ENCODE data around the gene GSKIP.

DNA sequence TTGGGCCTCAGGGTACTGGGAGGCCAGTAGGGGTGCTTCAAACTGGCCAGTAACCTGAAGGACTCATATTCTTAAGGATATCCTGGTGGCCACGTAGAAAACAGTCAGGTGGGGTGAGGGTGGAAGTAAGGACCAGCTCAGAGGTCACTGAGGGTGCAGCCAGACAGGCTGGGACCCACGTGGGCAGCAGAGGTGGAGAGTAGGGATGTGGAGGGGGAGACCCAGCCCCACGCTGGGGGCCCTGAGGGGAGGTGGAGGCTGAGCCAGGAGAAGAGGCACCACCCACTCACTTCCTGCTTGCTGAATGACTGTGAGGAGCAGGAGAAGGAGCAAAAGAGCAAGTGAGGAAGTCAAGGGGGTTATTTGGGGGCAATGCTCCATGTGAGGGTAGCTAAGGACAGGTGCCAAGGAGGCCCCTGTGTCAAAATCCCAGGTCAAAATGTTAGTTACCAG lies 12.5 kb upstream of the SERPINA3 start:
- PRO-cap, 2 experiments: no peak in any of the 2 experiments

DNA sequence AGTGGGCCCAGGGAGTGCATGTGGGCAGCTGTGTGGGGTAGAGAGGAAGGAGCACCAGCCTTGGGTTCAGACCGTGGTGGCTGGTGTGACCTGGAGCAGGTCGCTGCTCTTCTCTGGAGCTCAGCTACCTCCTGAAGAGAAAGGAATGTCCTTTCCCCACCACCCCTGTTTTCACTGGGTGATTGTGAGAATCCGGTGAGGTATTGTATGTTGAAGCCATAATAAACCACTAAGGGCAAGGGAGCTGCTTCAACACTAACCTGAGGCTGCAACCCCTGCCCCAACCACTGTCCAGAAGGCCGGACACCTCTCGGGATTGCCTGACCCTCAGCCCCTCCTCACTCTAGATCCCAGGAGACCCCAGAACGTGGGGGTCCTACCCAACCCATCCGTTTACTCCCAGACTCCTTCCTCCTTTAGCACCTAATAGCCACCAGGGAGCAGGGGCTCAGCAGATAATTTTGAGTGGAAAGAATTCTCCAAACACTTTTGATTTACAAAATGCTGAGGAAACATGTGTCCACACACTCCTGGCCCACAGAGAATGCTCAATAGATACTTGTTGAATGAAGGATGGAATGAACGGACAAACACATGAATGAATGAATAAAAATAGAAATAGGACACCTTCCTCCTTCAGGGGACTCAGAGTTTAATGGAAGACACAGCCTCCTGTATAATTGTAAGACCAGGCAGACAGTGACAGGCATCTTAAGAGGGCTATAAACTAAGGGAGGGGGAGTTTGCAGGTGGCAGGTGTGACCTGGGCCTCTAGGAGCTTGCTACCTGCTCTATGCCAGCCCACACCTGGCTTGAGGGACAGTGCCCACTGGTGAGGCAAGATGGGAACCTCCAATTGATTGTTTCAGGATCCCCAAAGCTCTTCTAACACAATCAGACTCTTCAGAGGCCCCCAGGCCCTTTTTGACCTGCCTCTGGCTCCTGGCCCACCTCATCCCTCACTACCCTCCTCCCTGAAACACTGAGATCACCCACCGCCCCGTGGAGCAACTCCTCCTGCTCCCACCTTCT lies 8.9 kb downstream of the SERPINA3 start:
- PRO-cap, 2 experiments: no peak in any of the 2 experiments

DNA sequence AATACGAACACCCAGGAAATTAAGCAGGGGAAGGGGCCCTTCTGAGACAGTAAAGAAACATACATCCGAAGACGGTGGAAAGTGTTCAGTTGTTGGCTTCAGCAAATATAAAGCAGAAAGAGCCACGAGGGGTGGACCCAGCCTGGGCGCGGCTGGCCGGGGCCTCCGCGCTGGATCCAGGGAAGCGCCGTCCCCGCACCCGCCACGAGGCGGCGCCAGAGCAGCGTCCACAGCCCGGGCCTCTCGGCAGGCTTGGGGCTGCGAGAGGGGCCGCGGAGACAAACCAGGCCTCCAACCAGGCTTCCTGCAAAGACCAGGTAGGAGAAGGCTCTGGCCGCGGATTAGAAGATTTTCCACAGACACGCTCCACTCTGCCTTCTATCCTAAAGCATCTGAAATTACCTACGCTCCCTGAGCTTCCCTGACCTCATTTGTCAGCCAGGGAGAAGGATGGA lies 77.3 kb downstream of the SERPINA3 start:
- PRO-cap, 2 experiments: no peak in any of the 2 experiments

DNA sequence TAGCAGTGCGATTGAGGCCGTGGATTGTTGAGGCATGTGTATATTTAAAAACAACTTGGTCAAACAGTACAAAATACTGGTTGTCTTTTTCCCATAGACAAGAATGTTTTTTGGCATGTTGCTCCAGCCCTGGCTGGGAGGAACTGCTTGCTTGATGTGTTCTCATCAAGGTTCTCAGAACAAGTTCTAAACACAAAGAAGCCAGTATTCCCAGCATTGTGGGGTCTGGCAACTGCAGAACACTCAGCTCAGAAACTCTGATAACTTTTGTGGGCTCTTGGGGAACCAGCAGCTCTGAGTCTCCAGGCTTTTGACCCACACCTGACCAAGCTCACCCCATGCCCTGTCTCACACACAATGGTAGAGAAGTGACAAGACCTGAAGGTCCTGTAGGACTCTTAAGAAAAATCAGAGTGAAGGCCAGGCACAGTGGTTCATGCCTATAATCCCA lies 27.1 kb upstream of the DICER1 start:
- PRO-cap, 2 experiments: peak in 1 of 2 experiments; most common plus-strand start position 216 of the sequence (in 1)

DNA sequence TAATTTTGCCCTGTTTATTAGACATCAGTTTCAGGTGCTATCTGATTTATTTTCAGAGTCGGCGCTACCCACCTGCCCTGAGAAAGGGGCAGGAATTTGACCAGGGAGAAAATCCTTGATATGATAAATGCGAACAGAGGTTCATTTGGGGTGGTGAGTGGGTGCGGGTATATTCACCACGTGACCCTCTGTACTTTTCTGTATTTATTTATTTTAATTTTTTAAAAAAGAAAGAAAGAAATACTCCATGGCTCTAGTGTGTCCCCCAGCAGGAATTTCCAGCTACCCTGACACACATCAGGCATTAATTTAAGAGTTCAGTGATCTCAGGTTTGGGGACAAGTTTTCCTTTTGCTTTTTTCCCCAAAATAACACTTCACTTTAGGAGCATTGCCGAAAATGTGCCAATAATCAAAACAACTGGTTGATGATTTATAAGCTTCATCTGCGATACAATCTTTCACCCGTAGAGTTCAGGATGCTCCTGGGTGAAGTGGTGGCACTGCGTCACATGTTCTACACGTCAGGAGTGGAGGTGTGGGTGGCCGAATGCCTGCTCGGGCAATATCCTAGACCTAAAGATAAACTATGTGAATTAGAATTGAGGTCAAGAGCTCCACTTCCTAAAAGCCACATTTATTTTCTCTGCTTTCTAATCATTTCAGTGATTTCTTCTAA lies 70.8 kb upstream of the DICER1 start:
- PRO-cap, 2 experiments: no peak in any of the 2 experiments

DNA sequence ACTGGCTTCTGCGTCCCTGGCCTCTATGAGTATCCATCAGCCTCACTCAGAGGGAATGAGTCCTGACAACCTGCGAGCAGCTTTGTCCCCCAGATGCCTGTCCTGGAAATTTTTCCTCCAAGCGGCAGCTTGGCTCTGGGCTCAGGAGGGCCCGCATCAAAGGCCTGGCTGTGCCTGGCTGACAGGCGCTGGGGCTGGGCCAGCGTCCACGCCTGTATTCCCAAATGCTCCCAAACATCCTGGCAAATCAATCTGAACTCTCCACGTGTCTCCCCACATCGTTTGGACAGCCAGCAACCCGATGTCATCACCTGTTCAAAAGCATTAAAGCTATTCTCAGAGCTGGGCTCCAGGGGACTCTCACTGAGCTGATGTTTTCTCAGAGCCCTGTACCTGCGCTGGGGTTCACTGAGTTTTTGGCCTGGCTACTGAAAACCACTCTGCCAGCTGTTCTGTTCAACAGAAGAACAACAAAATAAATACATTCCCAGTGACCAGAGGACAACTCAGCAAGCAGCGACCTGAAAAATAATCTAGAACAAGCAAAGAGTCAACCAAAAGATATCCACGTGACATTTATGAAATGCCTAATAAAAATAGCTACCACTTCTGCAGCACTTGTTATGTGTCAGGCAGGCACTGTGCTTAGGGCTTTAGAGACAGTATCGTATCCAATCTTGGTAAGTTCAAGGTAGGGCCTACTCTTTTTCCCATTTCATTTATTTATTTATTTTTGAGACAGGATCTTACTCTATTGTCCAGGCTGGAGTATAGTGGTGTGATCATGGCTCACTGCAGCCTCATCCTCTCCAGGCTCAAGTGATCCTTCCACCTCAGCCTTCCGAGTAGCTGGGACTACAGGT lies 57.6 kb downstream of the CLMN start:
- PRO-cap, 2 experiments: no peak in any of the 2 experiments

DNA sequence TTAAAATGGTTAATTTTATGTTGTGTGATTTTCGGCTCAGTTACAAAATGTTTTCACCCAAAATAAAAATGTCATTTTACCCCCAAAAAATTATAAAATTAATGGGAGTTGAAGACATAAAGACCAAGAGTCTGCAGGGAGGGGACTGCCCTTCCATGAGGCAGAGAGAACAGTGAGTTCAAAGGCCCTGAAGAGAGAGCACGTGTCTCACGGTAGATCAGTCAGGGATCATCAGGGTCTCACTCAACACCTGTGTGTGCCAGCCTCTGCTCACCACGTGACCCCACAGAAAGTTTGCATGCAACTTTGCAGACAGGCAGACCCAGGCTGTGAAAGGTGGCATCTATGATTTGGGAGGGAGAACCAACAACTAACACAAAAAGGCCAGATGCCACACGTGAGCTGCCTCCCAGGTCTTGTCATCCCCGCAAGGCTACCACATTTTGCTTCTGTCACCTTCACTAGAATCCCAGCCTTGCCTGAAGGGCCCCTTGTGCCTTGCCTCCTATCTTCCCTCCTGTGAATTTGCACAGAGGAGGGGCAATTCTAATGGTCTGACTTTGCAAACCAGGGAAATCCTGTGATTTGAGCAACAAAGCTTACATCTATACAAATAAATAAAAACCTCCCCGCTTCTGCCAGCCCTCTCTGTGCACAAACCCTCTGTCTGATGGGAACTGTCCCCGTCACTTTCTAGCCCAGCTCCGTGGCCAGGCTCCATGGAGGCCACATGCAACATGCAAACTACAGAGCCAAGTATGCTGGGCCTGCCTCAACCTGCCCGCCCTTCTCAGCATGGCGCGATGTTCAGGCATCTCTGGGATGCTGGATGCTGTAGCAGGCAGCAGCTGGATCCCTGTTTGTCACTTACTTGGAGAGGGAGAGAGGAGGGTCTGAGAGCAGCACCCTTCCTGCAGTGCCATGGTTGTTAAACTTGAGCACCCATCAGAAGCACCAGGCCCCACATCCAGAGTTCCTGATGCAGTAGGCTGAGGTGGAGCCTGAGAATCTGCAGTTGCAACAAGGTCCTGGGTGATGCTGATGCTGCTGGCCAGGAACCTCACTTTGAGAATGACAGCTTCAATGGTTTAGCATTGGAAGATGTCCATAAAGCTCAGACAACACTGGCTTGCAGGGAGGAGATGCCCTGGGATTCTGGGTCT lies 32.7 kb downstream of the CLMN start:
- PRO-cap, 2 experiments: no peak in any of the 2 experiments

DNA sequence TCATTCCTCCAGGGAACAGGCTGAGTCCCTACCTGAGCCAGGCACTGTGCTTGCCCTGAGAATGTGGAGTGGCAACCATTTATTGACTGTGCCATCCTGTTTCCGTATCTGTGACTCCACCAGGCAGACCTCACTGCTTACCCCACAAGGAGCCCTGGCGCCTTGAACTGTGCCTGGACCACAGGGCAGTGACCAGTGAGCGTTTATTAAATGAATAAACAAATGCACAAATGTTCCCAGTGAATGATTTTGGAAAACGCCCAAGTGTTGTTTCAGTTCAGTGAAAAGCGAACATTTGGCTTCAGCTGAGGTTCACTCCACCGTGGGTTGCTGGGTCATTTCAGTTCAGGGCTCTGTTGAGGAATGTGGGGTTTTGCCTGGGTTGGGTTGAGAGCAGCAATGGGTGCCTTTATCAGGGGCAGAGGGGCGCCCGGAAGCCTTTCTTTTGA lies 40.2 kb upstream of the CLMN start:
- PRO-cap, 2 experiments: no peak in any of the 2 experiments

- PRO-cap, 2 experiments: no peak in any of the 2 experiments
These were observed 90.1 kb upstream of the CLMN start for GRCh38 chr14:95409634-95410331.

GRCh38 chr14:95465871-95466452 lies 50.5 kb downstream of the SYNE3 start:
- PRO-cap, 2 experiments: no peak in any of the 2 experiments

GRCh38 chr14:95486939-95487301 lies 29.5 kb downstream of the SYNE3 start:
- PRO-cap, 2 experiments: no peak in any of the 2 experiments

- PRO-cap, 2 experiments: no peak in any of the 2 experiments
These were observed 858 bp upstream of the SYNE3 start for GRCh38 chr14:95517073-95517942.

GRCh38 chr14:95536689-95537028 lies 1.8 kb downstream of the GLRX5 start:
- PRO-cap, 2 experiments: no peak in any of the 2 experiments

DNA sequence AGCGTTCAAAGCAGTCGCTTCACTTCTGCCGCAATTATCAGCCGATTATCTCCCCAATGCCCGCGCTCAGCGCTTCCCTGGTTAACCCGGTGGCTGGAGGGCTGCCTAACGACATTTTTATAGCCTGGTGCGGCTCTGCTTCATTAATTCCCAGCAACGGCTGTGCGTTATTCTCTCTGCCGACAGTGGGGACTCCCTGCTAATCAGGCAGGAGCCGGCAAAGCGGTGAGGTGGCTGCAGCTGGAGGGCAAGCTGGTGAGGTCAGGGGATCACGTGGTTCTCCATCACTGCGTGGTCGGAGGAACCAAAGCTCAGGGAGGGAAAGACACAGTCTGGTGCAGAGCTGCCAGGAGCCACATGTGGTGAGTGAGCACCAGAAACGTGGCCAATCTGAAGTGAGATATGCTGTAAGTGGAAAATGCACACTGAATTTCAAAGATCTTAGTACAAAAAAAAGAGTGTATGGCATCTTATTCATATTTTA lies 63.0 kb downstream of the GLRX5 start:
- PRO-cap, 2 experiments: no peak in any of the 2 experiments

DNA sequence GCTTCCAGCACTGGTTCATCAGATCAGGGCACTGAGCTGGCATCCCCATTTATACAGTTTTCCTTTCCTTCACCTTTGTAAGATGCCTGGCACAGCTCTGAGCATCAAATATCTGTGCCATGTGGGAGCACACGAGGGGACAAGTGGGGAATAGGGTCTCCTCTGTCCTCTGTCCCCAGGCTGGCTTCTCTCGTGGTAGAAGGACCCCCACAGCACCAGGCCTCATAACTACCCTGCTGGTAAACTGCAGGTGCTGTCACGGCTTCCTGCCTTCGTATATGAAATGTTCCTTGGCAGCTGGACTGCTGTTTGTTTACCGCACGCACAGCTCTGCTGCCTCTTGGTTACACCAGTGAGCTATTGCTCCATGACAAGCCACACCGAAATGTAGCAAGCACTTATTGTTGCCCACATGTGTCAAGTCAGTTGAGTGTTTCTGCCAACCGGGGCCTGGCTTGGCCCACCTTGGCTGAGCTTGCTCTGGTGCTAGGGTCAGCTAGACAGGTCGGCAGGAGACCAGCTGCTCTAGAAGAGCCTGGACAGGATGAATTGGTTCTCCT lies 21.8 kb upstream of the TCL1B start:
- PRO-cap, 2 experiments: no peak in any of the 2 experiments

DNA sequence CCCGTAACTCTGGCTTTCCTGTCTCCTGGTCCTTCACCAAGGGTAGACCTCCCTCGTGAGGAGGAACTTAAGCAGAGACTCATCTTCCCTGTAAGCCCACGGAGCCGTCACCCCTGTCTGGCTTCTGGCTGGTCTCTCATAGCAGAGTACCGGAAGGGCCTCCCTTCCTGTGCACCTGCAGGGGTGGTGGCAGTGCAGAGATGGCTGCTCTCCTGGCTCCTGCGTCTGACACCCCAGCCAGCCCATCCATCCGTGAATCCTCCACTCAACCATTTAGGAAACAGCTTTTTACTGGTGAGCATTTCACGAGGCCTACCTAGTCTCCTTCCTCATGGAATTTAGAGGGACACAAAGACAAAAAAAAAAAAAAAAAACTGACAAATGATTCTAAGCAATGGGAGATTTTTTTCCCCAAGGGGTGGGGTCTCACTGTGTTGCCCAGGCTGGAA lies 149.5 kb upstream of the C14orf132 start:
- PRO-cap, 2 experiments: no peak in any of the 2 experiments

- PRO-cap, 2 experiments: peak in 2 of 2 experiments; most common minus-strand start chr14:96040078 (in 2)
These were observed 775 bp downstream of the C14orf132 start for GRCh38 chr14:96039584-96040689.

DNA sequence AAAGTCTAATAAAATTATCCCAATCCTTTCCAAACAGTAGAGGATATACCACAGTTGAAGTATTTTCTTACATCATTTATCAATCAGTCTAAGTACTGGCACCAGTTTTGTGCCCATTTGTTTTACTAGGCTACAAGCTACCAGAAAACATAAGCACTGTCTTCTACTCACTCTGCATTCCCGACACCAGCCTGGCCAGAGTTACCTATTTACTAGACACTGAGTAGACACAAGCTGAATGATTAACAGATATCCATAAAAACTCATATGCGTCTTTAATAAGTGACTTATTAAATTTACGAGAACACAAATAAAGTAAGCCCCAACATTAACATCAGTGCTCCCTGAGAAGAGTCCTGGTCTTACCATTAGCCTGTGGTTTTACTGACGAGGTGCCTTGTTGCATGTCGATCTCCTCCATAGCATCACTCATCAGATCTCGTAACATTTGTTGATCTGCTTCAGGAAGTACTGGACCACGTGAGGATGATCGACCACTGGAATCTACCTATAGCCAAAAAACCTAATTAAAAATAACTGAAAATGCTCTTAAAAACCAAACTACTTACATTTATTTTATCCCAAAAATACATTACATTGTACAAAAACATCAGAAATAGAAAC lies 53.2 kb downstream of the BDKRB1 start:
- PRO-cap, 2 experiments: peak in 1 of 2 experiments; most common plus-strand start position 378 of the sequence (in 1); most common minus-strand start position 185 of the sequence (in 1)

DNA sequence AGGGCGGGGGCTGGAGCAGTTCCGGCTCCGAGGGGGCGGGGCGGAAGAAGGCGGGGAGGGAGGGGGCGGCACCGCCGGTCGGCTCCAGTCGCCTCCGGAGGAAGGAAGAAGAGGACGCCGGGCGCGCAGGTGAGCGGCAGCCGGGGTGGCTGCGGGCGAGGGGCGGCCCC lies at the start of gene GSKIP:
Gene GSKIP, plus strand, starts transcription at position 87 of the 170 bp plus-strand sequence.
- PRO-cap, 2 experiments: peak in 2 of 2 experiments; most common plus-strand start position 87 of the sequence (in 2)

GRCh38 chr14:96364762-96365437 lies 1.6 kb downstream of the GSKIP start:
- PRO-cap, 2 experiments: no peak in any of the 2 experiments